Measurements from ENCODE around the gene RBM33.

DNA sequence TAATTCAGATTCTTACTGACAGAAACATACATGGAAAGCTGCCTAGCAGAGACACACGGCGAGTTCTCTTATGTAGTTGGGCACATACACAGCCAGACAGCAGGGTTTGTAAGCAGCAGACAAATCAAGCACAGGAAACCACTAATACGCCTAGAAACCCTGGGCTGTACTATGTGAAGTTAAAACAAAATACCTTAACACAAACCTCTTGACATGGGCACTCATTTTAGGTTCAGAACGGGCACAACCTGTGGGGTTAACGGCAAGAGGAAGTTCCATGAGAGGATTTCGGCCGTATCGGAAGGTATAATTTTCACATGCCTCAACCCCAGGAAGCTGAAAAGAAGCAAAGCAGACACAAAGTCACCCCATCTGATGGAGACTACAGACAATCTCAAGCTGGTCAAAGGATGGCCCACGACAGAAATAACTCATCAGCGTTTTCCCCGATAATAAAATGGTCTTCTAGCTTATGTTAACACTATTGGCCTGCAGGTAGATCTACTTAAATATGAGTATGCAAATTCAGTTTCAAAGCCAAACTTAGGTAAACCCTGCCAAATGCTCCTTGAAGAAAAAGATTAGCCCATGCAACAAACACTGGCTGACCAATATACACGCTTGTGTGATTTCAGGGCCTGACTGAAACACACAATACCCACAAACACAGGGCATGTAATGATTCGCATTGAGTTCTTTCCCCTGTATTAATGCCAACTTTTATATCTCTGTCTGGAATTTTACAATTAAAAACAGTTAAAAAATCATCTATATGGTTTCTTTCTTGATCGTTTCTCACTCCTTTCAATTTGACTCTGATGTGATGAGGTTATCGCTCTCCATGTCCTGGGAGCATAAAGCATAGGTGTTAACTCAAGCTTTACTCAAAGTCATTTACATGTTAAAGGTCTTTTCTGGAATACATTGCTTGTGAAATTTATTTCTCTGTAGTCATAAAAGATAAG, 119.8 kb downstream of the GALNT11 start:
- RRBS, 2 experiments, result no CpG with 5 or more reads among the region's 15 CpGs

DNA sequence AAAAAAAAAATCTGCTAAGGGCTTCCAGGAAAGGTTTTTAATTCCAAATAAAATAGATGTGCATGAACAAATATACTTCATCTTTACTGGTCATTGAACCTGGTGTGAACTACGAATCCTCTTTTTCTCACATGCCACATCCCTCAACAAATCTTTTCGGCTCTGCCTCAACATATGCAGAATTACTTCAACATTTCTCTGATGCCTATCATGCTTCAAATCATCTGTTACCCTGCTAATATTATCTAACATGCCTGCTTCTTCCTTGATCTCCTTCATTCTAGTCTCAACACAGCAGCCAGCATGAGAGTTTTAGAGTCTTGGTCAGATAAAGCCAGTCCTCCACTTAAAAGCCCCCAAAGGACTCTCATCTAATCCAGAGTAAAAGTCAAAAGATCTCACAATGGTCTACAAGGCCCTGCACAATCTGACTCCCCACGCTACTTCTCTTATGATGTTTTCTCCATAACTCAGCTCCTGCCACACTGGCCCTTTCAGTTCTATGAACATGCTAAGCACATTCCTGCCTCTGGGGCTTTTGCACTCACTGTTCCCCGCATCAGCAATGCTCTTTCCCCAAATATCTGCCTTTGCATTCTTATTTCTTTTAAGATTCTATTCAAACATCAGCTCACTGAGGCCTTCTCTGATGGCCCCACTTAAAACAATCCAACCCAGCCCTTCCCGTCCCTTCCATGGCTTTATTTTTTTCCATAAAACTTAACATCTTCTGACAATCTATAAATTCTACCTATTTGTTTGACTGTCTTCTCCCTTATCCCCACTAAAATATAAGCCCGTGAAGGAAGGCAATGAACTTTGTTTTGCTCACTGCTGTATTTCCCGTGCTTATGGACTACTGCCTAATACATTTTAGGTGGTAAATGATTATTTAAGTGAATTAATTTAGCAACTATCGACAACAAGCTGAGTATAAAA, 41.6 kb downstream of the KMT2C start:
- RRBS, 2 experiments, result no CpG with 5 or more reads among the region's 8 CpGs

DNA sequence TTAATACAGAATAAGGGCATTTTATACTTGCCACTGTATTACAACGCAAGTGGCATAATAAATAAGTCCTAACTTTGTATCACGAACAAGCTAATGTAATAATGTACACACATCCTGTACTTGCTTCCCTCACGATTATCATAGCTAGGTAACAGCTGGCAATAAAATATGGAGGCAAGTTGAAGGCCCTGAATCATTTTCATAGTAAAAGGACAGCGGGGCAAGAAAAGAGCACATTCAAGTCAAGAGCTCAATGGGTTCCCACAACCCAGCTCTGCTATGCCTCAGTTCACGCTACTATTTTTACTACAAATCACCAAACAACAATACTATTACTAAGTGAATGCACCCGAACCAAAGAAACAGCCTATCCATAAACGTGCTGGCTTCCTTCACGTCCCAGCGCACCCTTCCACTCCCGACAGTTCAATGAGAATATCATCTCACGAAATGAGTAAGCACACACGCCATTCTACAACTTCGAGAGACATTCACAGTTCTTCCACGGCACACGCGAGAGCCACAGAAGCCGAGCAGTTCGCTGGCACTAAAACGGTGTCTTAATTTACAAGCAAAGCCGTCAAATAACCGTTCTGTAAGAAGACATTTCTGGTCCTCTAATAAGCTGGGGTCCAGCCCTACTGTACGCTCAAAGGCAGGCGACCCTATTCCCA, 1.5 kb downstream of the KMT2C start:
- RRBS, 2 experiments, result no CpG with 5 or more reads among the region's 23 CpGs

GRCh38 chr7:152464388-152465128, 28.8 kb upstream of the KMT2C start:
- RRBS, 2 experiments, result under 1 to 1% methylated on average over 64 to 66 of the region's 82 CpGs

- RRBS, 2 experiments, result 100% methylated on average over 1 of the region's 12 CpGs
These were observed 60.7 kb downstream of the XRCC2 start for GRCh38 chr7:152615162-152615739.

GRCh38 chr7:152761918-152762348, 2.4 kb downstream of the ACTR3B start:
- RRBS, 2 experiments, result no CpG with 5 or more reads among the region's 4 CpGs

GRCh38 chr7:152989723-152990058, 230.1 kb downstream of the ACTR3B start:
- RRBS, 2 experiments, result no CpG with 5 or more reads among the region's 2 CpGs

DNA sequence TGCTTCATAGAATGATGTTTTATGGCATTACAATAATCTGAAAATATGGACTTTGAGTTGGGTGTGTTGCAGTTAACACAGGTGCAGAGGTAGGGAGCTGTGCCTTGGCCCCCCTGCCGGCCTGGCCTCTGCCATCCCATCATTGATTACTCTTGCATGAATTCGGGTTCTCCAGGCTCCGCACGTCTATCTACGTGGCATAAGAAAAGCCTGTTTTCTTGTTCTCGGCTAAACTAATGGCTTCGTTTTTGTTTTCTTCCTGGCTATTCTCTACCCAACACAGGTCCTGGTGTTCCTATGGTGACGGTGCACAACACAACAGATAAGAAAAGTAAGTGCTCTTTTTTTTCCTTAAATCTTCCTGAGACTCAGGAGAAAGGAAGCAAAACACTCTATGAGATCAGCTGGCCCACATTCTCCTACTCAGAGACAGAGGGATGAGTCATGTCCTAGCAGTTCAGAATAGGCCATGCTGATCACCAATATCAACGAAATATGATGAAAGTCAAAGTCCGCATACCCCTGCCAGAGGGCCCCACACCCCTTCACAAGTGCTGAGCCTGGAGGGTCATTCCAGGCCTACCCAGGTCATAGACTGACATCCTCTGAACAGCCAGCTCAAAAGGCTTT, 149.3 kb downstream of the PAXIP1 start:
- RRBS, 2 experiments, result no CpG with 5 or more reads among the region's 10 CpGs

GRCh38 chr7:154965778-154966630, 36.9 kb downstream of the PAXIP1 start:
- RRBS, 2 experiments, result no CpG with 5 or more reads among the region's 11 CpGs

- RRBS, 2 experiments, result under 1% methylated on average over 9 of the region's 26 CpGs
These were observed 868 bp upstream of the PAXIP1 start for GRCh38 chr7:155003796-155004187.

- RRBS, 2 experiments, result no CpG with 5 or more reads among the region's 4 CpGs
These were observed 1.7 kb upstream of the PAXIP1 start for GRCh38 chr7:155004681-155005022.

GRCh38 chr7:155219820-155220280, 77.8 kb upstream of the INSIG1 start:
- RRBS, 2 experiments, result 92 to 98% methylated on average over 1 of the region's 9 CpGs

DNA sequence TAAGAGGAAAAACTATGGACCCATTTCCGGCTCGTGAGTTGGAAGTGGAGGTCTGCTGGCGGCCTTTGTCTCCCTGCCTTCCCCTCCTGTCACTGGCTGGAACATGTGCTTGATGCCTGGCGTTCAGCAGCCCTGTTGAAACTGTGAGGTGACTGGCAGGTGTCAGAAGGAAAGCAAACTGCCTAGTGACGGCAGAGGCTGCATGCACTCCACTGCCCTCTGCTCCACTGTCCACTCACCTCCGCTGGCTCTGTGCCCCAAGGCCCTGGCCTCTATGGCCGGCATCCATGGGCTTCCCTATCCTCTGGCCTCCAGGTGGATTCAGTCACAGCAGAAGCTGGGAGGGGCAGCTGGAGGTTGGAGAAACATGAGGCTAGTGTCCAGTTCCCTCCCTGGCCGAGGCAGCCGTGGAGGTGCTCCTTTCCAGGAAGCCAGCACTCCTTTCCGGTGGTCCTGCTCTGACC, 31.3 kb upstream of the INSIG1 start:
- RRBS, 2 experiments, result no CpG with 5 or more reads among the region's 10 CpGs

GRCh38 chr7:155303040-155303961, 5.6 kb downstream of the INSIG1 start:
- RRBS, 2 experiments, result no CpG with 5 or more reads among the region's 11 CpGs

- RRBS, 2 experiments, result 4 to 12% methylated on average over 3 of the region's 64 CpGs
These were observed 76.0 kb upstream of the EN2 start for GRCh38 chr7:155381768-155382446.

DNA sequence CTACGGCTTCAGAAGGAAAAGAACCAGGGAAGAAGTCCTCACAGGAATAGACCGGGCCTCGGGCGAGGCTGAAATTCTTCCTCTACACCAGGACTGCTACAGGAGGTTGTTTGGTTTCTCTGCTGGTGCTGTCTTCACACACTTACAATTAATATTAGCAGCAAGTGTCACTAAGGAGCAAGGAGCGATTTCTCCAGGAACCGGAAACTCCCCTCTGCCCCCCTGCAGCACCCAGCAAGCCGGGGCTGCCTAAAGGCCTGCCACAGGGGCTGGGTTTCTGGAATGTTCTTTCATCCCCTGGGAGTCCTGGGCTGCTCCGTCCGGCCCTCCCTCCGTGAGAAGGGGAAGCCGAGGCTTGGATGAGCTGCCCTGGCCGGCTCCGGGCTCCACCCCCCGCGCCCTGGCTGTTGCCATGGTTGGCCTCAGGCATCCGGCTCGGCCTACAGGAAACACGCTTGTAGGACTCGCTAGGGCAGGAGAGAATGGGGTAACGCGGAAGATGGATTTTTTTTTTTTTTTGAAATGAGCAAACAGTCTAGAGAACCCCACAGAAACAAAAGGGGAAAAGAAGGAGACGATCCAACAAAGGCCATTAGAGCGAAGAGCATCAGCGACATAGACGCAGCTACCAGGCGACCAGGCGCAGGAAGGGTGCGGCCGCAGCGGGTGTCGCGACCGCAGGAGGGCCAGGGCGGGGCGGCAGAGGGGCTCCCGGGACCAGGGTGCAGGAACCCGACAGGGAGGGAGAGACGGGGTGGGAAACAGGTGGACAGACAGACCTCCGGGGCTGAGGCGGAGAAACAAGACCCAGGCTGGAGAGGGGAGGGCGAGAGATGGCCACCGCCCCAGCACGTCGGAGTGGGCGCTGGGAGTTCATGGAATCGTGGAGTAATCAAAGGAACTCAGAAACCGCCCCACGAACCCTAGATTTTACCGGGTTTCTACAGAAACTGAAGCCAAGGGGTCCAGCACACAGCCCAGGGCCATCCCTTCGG, 33.1 kb downstream of the EN2 start:
- RRBS, 2 experiments, result 58 to 60% methylated on average over 14 of the region's 50 CpGs

GRCh38 chr7:155509797-155510370, 36.5 kb downstream of the CNPY1 start:
- RRBS, 2 experiments, result 49 to 53% methylated on average over 15 of the region's 53 CpGs

DNA sequence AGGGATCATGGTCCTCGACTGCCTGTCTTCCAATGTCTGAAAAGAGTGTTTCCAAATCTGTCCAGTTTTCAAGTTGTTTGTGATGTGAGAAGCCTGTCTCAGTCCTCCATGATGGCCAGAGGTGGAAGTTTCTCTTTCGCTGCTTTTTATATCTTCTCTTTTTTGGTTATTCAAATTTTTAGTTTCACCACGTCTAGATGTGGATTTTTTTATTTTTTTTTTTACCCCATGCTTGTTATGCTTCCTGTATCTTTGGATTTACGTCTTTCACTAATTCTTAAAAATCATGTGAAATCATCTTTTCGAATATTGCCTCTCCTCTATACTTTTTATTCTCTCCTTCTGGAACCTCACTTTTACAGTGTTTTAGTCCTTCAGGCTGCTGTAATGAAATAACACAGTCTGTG, 6.0 kb upstream of the RBM33 start:
- RRBS, 2 experiments, result no CpG with 5 or more reads among the region's 5 CpGs

- RRBS, 2 experiments, result under 1 to 2% methylated on average over 73 to 78 of the region's 113 CpGs
These were observed at the start of gene RBM33 for GRCh38 chr7:155643864-155644981. RBM33 (plus strand) TSS chr7:155644661.

DNA sequence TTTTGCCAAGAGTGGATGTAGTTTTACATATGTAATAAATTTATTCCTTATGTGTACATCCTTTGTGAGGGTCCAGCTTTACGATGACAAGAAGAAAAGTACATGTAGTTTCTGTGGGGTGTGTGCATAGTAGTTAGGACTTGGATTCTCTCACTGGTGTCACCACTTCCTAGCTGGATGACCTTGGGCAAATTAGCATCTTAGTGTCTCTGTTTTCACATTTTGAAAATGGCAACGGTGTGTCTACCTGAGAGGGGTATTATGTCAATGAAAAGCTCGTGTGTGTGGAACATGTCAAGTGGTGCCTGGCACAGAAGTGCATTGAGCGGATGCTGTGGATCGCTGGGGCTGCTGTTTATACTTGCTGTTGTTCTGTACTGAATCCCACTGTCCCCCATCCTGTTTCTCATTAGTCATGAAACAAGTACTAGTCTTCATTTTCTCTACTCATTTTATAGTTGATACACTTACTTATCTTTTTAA, 26.0 kb downstream of the RBM33 start:
- RRBS, 2 experiments, result no CpG with 5 or more reads among the region's 5 CpGs

Data from LNCaP clone FGC (cell line).